ENCODE data around the genes SCAND3 and ZFP57.

- PRO-cap: no peak
- RAMPAGE, long total RNA, 4 experiments: no peak in any of the 4 experiments
These were observed 1.2 kb downstream of the ZKSCAN3 start for GRCh38 chr6:28350761-28351581.

- PRO-cap: no peak
- RAMPAGE, long total RNA, 4 experiments: no peak in any of the 4 experiments
These were observed 1.4 kb downstream of the GPX6 start for GRCh38 chr6:28514154-28514671.

DNA sequence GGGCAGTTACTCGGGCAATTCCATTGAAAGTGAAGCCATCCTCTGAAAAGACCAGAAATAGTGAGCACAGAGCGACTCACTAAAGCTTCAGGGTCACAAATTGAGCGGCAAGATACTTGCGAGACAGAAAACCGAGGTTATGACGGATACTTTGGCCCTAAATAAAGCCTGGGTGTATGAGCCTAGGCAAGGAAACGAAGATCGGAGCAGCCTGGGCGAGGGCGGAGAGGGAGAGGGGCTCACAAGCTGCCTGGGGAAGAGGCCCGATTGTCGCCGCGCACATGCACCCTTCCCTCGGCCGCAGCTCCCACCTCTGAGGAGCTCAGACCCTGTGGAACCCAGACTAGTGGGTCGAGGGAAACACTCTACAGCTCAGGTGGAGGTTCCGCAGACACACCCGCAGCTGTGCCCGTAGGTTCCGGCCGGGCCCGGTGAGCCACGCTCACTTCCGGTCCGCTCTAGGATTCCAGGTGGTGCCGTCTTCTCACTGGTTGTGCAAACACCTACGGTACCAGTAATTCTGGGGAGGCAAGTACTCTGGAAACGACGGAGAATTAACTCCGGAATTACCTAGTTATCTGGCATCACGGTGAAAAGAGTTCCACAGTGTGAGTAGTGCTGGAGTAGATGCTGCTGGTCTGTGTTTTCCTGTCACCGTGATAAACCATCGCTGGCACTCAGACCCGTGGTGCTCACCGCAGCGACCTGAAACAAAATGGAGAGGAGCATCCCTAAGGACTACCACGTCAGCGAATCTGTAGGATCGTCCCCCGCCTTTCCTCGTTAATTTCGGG is at the start of gene SCAND3:
Gene SCAND3 (minus strand): TSS at position 407 of the 794 bp plus-strand sequence.
- PRO-cap: no peak
- RAMPAGE, long total RNA, 4 experiments: no peak in any of the 4 experiments

GRCh38 chr6:28633871-28634292 is 46.8 kb upstream of the SCAND3 start:
- PRO-cap: no peak
- RAMPAGE, long total RNA, 4 experiments: no peak in any of the 4 experiments

GRCh38 chr6:28649071-28649523 is 62.0 kb upstream of the SCAND3 start:
- PRO-cap: no peak
- RAMPAGE, long total RNA, 4 experiments: no peak in any of the 4 experiments

DNA sequence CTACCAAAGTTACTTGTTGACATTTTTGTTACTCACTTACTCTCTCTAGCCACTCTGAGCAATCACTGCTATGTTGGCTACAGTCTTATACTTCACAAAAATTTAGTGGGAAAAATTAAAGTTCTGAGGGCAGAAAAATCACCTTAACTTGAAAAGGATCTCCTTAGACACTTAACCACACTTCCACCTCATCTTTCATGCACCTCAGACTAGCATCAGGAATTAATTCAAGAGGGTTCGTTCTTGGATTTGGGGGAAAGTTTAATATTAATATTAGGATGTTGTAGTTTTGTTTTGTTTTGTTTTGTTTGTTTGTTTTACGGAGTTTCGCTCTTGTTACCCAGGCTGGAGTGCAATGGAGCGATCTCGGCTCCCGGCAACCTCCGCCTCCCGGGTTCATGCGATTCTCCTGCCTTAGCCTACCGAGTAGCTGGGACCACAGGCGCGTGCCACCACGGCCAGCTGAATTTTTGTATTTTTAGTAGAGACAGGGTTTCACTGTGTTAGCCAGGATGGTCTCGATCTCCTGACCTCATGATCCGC is 133.3 kb upstream of the SCAND3 start:
- PRO-cap: no peak
- RAMPAGE, long total RNA, 4 experiments: no peak in any of the 4 experiments

- PRO-cap: no peak
- RAMPAGE, long total RNA, 4 experiments: no peak in any of the 4 experiments
These were observed 38.9 kb downstream of the TRIM27 start for GRCh38 chr6:28884833-28885284.

DNA sequence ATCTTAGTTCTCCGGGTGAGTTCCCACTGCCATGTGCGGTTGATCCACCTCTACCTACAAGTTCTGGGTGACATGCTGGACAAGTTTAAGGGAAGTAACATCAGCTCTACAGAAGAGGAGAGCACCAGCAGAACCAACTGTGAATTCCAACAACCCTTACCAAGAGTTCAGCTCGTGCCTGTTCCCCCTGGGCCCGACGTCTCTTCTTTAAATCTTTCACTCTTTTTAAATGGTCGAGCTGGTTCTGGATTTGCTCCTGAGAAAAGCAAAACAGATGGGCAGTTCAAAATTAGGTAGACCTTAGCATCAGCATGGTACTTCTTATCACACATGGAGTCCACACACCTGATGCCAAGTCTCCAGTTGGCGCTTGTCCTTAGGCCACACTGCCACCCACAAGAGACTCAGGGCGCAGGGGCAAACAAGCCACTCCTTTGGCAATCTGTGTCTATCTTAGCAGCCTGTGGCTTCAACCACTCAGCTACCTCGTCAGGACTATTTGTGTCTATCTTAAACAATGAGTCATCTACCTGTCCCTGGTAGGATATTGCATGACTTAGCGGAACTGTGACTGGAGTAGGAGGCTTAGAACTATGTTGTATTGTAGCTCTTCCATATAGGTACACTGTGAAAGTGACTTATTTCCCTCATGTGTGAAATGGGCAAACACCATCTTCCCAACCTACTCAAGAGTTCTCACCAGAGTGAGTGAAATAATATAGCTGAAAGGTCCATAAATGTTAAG is 1.9 kb downstream of the TRIM27 start:
- PRO-cap: no peak
- RAMPAGE, long total RNA, 4 experiments: no peak in any of the 4 experiments

DNA sequence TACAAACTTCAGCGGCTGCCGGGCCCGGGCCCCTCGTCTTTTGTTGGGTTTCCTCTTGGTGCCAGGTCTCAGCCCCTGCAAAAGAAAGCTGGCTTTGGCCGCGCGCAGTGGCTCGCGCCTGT is 277 bp upstream of the TRIM27 start:
- PRO-cap: no peak
- RAMPAGE, long total RNA, 4 experiments: no peak in any of the 4 experiments

GRCh38 chr6:29578393-29578867 is 6.5 kb upstream of the OR2H2 start:
- PRO-cap: no peak
- RAMPAGE, long total RNA, 4 experiments: no peak in any of the 4 experiments

- PRO-cap: no peak
- RAMPAGE, long total RNA, 4 experiments: no peak in any of the 4 experiments
These were observed 7.4 kb downstream of the GABBR1 start for GRCh38 chr6:29625411-29626244.

GRCh38 chr6:29629644-29630077 is 3.3 kb downstream of the GABBR1 start:
- PRO-cap: no peak
- RAMPAGE, long total RNA, 4 experiments: no peak in any of the 4 experiments

- PRO-cap: no peak
- RAMPAGE, long total RNA, 4 experiments: no peak in any of the 4 experiments
These were observed 847 bp downstream of the GABBR1 start for GRCh38 chr6:29631960-29632712.

GRCh38 chr6:29680902-29681431 is at the start of gene ZFP57:
Gene ZFP57, minus strand, starts transcription at chr6:29681152.
- PRO-cap: no peak
- RAMPAGE, long total RNA, 4 experiments: no peak in any of the 4 experiments

DNA sequence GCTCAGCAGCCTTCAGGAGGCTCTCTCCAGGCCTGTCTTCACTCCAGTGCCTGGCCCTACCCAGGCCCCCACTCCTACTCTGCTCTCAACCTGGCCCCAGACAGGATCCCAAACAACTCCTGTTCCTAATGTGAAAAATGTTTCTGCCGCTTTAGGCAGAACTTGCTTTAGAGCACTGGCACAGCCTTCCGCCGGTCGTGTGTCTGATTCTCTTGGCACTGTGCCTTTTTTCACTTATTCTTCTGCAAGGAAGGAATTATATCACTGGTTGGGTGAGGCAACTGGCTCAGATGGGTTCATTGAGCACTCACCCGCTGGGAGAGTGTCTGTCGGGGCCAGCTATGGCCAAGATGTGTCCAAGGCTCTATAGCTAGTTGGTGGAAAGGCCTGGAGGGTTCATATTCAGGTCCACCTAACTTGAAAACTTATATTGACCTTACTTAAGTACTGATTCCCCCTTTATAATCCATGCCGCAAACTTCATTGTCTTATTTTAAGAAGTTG is 33.6 kb upstream of the HLA-A start:
- PRO-cap: no peak
- RAMPAGE, long total RNA, 4 experiments: no peak in any of the 4 experiments

GRCh38 chr6:29940440-29940972 is 1.8 kb upstream of the HLA-A start:
- PRO-cap: no peak
- RAMPAGE, long total RNA, 4 experiments: no peak in any of the 4 experiments

- PRO-cap: no peak
- RAMPAGE, long total RNA, 4 experiments: no peak in any of the 4 experiments
These were observed 1.3 kb upstream of the HLA-A start for GRCh38 chr6:29940973-29941452.

DNA sequence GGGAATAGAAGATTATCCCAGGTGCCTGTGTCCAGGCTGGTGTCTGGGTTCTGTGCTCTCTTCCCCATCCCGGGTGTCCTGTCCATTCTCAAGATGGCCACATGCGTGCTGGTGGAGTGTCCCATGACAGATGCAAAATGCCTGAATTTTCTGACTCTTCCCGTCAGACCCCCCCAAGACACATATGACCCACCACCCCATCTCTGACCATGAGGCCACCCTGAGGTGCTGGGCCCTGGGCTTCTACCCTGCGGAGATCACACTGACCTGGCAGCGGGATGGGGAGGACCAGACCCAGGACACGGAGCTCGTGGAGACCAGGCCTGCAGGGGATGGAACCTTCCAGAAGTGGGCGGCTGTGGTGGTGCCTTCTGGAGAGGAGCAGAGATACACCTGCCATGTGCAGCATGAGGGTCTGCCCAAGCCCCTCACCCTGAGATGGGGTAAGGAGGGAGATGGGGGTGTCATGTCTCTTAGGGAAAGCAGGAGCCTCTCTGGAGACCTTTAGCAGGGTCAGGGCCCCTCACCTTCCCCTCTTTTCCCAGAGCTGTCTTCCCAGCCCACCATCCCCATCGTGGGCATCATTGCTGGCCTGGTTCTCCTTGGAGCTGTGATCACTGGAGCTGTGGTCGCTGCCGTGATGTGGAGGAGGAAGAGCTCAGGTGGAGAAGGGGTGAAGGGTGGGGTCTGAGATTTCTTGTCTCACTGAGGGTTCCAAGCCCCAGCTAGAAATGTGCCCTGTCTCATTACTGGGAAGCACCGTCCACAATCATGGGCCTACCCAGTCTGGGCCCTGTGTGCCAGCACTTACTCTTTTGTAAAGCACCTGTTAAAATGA is 1.8 kb downstream of the HLA-A start:
- PRO-cap: no peak
- RAMPAGE, long total RNA, 4 experiments: no peak in any of the 4 experiments

DNA sequence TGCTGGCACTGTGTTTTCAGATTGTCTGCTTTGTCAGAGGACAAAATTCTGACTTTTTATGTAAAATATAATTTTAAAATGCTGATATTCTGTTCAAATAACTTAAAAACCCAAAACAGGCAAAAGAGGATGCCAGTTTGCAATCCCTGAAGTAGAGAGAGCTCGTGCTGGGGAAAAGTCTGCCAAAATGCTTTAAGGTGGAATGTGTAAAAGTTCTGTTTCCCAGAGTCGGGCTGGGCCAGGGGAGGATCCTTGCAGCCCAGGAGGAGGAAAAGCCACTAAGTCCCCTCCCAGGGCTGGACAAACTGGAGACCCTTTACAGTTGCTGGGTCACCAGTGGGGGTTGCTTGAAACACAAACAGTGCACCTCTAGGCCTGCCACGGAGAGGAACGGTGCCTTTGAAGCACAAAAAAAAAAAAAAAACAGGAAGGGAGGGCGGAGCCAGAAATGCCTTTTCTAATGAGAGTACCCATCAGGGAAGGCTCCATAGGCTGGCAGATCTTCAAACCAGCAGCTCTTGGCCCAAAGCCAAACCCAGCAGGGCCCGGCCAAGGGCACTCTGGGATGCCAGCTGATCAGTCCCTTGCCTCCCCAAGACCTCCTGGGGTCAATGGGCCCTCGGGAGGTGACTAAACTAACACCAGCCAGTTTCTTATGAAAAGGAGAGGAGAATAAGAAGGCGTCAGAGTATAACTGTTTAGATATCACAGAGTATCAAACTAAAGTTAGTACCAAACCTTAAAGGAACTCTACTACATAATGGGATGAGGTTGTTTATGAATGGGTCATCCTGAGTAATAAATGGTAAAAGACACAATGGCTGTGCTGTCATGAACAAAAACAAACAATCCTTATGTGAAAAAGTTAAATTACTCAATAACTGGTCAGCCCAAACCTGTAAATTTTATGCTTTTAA is 23.7 kb downstream of the HLA-A start:
- PRO-cap: no peak
- RAMPAGE, long total RNA, 4 experiments: no peak in any of the 4 experiments

DNA sequence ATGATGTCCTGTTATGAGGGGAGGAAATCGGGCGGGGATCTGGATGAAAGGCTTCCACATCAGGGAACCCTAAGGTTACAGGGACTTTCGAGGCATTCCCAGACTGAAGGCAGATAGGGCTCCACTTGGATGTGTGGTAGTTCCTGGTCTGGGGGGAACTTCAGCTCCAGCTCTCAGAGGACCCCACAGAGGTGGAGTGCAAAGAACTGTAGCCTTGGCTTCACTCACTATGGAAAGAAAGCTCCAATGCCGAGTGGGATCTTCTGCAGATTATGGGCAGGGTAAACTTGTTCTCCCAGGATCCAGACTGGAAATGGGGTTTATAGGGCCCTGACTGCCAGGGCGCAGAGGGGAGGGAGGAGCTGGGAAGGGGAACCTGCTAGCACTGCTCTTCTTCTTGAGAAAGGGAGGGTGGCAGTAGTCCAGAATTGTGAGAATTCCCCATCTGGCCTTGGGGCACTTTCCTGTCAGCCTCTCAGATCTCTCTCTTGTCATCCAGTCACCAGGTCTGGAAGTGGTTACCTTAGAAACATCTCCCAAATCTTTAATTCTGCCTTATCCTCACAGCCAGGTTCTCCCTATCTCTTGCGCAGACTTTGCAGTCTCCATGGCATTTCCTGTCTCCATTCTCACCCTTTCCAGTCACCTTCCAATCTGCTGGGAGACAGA is 894 bp downstream of the TRIM15 start:
- PRO-cap: no peak
- RAMPAGE, long total RNA, 4 experiments: no peak in any of the 4 experiments